PFSK-1 (cell line): ENCODE data around the genes ARMC10, DNAJC2 and RINT1.

GRCh38 chr7:102973099-102973992, 60.5 kb downstream of the LRRC17 start:
- RRBS = 90% methylated on average over 4 of the region's 33 CpGs

DNA sequence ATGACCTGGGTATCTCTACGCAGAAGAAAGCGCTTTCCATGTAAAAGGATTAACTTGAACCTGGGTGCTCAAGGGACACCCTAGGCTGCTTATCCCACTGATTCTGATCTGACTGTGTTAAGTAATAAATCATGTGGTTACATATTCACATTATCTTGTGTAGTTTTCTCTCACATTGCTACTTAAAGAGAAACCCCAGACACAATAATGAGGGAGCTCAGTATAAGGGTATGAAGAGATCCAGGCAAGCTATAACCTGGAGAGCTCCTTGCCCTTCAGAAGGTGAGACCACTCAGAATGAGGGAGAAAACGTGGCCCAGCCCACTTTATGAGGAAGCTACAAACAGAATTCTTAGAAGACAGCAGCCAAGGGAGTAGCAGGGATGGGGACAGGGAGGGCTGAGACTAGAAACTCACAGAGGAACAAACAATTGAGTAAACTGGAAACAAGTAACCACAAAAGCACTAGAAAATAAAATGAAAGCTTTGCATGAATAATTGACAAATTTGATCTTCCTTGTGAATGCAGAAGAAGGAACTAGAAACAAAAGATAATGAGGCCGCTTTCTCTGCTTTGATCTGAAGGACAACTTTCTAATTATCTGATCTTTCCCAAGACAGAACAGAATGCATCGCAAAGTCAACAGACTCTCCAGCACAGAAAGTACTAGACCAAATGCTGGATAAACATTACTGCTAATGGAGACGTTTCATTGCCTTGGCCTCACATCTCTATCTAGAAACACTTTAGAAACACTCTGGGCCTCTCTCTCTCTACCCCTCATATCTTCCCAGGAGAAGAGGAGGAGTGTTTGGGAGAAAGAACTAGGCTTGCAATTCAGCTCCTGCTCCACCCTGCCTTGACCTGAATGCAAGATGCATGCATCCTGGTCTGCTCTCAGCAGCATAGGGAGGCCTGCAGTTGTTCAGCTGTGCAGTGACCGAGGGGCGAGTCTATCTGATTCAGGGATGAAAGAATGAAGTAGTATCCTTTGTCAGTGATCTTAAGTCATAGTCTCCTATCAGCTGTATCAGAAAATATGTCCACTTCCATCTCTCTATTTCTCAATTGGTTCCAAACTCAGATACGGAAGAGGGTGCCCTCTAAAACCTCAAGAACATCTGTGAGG, 76.3 kb downstream of the LRRC17 start:
- RRBS = no CpG with 5 or more reads among the region's 9 CpGs

DNA sequence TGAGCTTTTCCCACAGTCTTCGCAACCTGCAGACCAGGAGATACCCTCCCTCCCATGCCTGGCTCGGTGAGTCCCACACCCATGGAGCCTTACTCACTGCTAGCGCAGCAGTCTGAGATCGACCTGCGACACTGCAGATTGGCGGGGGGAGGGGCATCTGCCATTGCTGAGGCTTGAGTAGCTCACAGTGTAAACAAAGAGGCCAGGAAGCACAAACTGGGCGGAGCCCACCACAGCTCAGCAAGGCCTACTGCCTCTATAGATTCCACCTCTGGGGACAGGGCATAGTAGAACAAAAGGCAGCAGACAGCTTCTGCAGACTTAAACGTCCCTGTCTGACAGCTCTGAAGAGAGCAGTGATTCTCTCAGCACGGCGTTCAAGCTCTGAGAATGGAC, 36.8 kb upstream of the ARMC10 start:
- RRBS = no CpG with 5 or more reads among the region's 10 CpGs

DNA sequence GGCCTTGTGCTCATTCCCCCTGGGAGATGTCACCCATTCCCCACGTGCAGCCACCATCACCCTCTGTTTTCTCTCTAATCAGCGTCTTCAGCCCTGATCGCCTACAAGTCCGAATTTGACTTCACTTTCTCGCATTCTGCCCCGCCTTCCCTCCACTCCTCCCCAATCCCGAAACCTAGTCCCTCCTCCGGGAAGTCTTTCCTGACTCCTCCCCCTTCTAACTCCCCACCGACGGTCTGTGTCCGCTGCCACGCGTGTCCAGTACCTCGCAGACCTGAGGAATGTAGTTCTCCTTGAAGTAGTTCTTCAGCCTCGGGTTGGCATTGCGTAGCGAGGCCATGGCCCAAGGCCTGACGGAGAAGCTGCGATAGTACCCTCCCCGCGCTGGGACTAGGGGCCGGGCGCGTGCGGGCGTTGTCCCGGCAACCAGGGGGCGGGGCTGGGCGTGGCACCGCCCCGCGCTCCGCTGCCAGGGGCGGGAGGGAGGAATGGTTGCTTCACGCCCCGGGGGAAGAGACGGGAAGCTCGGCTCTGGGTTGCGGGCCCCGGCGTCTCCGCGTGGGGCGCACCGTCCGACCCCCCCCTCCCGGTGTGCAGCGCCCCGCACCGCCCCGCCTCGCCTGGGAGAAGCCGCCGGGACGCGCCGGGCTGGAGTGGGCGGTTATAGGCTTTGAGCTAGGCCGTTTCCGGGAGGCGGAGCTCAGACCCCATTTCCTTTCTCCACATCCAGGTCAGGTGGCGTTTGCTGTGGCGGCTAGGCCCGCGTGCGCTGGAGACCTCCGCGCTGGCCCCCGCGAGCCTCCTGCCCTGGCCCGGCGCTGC, at the start of gene ARMC10:
Gene ARMC10, plus strand, starts transcription at position 710 of the 822 bp plus-strand sequence.
- RRBS = under 1% methylated on average over 28 of the region's 72 CpGs

GRCh38 chr7:103152342-103153056, 3.6 kb upstream of the NAPEPLD start:
- RRBS = no CpG with 5 or more reads among the region's 21 CpGs

DNA sequence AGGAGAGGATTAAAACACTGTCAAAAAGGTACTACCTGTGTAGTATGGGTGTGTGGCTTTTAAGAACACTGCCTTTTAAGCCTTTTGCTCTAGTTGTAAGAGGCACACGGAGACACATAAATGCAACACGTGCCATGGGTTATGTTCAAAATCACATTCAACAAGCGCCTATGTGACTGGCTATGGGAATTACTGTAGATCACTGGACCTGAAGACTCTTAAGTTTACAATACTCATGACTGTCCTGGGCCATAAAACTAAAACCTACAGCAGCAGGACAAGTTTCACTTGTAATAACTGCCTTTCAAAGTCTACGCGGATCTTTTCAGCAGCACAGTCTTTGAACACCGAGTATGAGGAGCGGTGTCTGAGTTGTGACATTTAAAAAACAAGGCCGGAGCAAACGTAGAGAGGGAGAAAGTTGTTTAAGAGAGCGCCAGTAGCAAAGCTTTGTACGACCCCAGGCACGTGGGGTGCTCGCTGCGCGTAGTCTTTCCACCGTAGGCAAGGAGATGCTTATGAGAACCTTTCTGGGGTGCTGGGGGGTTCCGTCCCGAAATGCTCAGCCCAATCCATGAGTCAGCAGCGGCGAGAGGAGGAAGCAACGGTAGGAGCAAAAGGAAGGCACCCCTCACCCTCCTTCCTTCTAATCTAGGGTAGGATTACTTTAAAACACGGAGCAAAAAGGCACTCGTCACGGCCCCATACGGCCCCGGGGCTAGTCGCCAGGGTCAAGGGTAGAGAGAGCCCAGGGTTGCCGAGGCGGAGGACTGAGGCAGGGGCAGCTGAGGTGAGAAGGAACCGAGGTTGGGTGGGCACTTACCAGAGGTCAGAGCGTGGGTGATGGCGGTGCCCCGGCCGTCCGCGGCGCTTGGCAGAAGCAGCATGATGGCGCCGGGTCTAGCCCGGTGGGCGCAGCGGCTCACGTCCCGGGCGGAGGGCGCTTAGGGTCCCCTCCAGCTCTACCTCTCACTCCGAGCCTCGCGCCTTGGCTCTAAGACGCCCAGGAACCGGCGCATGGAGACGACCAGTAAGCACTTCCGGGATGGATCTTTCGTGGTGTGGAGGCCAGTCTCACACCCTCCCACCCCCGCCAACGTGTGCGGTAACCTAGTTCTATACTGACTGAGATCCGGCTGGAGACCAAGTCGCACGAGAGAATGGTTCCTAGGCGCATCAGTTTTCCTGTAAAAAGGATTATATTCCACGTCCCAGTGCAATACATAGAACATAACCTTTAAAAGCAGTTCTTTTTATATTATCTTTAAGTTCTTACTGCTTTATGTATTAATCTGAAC, at the start of gene DNAJC2:
Gene DNAJC2, minus strand, starts transcription at position 1,032 of the 1,298 bp plus-strand sequence.
- RRBS = under 1% methylated on average over 18 of the region's 63 CpGs

- RRBS = no CpG with 5 or more reads among the region's 7 CpGs
These were observed 83.8 kb downstream of the RELN start for GRCh38 chr7:103905648-103906132.

DNA sequence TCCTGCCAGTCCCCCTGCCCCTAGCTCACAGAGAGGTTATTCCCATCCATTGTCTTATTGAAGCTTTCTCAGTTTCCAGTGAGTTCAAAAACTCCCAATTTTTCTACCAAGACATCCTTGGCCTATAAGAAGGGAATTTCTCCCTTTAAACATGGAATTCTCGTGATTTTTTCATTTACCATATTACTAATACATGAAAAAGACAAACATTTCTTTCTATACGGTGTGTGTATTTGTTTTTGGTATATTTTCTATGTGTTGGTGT, 142.5 kb downstream of the LHFPL3 start:
- RRBS = no CpG with 5 or more reads among the region's 2 CpGs

- RRBS = no CpG with 5 or more reads among the region's 2 CpGs
These were observed 87.6 kb upstream of the KMT2E start for GRCh38 chr7:104926421-104926834.

GRCh38 chr7:104943265-104944500, 70.3 kb upstream of the KMT2E start:
- RRBS = 22% methylated on average over 3 of the region's 18 CpGs

DNA sequence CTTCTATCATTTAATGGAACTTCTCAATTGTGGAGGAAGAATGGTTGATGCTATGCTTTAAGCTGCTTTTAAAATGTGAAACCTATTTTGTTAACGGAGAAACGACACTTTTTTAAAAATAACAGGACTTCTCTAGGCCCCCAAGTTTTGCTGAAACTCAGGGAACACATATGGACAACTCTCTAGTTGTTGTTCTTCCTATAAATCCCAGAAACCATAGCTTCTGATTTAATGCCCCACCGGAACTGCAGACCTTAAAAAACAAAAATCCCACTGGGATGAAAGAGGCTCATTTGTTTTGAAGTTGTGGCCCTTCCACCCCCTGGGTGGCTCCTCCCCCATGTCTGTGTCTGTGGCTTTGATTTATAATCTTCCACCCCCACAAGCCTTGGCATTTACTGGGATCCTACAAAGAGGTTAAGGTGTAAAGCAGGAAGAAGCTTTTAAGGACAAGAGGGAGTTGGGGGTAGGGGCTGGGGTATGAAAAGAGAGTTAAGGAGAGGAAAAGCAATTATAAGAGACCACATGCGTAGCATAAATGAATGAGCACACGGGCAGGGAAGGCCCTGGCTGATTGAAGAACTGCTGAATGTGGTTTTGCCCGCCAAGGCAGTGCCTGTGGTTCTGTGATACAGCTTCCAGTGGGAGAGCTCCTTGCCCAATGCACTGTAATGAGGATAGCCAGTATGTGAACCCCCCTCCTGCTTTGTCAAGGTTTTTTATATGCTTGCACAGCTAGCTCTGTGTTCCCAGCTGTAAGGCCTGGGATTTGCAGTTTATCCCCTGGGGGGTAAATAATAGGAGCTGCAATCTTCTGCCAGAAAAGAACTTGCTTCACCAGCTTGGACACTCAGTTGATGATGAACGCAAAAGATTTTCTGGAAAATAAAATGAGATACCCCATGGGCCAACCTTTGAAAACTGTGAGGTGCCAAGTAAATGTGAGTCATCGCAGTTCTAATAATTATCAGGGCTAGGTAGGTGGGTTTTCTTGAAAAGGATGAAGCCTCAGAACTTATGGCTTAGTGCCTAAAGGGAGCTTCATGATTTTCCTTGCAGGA, 34.8 kb upstream of the KMT2E start:
- RRBS = no CpG with 5 or more reads among the region's 8 CpGs

DNA sequence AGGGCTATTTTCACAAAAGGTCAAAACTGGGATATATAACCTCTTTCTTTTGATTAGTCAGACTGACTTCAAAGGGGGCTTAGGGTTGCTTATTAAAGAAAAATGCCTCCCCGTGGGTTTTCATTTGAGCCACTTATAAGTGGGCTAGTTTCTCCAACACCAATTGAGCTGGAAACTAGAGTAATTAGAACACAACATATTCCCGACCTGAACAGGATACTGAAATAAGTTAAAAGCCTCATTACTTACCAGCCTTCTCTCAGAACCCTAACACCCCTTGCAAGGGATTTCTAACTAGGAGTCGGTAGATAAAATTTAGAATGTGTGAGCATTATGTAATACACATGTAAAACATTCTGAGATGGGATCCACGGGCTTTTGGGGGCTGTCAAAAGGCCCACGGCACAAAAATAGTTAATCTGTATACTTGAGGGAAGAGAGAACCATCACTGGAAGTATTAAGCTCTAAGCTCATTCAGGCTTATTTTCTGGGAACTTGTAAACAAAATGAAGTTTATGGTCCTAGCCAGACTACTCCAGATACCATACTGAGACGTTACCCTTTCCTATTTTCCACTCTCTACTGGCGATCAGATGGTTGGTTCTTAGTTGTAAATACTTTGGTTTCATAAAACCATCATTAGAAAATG, 29.3 kb upstream of the KMT2E start:
- RRBS = no CpG with 5 or more reads among the region's 7 CpGs

- RRBS = no CpG with 5 or more reads among the region's 21 CpGs
These were observed 2.3 kb upstream of the KMT2E start for GRCh38 chr7:105011537-105012315.

GRCh38 chr7:105012316-105013118, 1.5 kb upstream of the KMT2E start:
- RRBS = no CpG with 5 or more reads among the region's 48 CpGs

GRCh38 chr7:105268178-105268490, 120.6 kb downstream of the SRPK2 start:
- RRBS = no CpG with 5 or more reads among the region's 1 CpG

DNA sequence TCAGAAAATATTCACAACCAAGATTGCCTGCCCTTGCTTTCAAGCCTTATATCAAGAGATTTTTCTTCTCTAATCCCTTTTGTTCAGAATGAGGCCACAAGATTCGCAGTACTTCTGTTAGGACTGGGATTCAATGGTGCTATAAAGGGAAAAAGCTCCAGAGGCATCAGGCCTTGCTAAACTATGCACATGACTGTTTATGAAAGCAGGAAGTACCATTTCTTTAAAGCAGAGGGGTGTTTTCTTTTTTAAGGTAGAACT, 119.9 kb downstream of the SRPK2 start:
- RRBS = no CpG with 5 or more reads among the region's 1 CpG

DNA sequence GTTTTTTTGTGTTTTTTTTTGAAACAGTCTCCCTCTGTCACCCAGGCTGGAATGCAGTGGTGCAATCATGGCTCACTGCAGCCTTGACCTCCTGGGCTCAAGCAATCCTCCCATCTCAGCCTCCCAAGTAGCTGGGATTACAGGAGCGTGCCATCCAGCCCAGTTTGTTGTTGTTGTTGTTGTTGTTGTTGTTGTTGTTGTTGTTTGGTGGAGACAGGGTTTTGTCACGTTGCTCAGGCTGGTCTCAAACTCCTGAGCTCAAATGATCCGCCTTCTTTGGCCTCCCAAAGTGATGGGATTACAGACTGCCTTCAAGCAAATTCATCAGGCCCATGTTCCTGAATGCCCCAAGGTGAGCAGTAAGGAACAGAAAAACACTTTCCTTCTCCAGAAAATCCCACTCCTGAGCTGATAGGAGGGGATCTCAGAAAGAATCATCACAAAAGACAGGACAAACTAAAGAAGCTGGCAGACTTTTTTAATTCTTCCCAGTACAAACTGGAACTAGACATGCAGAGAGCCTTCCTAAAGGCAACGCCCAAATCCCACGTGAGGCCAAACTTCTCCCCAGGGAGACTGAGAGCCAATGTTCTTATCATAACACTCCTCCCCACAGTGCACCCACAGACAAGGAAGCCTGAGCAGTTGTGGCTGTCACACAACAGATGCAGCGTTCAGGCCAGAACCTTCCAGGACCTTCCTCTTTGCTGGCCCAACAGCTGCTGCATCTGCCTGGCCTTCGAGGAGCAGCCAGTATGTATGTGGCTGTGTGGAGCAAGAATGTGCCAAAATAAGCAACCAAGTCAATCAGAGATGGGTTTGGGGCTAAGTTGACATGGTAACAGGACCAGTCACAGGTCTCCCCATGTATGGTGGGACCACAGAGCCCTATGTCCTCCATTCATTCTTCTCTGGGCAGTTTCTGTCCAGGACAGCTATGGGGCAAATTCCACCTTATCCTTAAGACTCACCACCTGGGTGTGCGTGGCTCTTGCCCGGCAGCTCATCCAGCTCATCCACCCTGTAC, 35.1 kb downstream of the SRPK2 start:
- RRBS = no CpG with 5 or more reads among the region's 9 CpGs

DNA sequence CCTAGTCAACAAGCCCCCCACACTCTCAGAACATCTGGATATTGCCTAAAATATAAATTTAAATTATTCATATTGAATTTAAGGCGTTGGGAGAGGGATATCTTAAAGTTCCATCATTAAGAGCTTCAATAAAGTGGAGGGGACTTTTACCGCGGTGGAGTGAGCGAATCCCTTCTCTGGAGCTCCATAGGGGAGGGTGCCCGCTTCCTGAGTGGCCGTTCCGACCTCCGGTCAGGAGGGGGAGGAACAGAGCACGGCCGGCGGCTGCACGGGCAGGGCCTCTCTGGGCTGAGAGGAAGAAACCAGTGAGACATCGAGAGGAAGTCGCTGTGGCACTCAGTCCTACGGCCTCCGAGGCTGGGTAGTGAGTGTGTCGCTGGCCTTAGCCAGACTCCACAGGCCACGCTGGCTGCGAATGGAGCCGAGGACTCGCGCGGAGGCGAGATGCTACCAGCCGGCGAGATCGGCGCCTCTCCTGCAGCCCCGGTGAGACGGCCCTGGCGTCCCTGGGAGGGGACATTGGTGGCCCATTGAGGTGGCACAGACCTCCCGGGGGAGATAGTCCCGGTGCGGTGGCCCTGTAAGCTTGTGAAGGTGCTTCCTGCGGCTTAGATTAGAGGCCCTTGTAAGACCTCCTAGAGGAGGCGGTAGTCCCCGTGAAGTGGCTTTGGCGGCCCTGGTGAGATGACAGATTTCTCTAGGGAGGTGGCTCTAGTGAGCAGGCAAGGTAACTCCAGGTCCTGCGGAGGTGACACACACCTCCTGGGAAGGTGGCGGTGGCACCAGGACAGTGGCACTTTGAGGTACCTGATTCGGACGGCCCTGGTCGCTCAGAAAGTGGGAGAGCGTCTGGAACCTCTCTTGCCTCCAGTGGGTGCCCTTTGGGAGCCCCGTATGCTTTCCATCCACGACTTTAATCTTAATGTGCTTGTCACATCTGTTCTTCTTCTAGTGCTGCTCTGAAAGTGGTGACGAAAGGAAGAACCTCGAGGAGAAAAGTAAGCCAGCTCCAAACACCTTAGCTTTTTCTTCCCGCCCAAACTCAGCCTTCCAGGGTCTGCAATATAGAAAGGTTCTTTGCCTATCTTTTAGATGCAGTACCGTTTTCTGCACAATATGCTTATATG, at the start of gene RINT1:
Gene RINT1, plus strand, starts transcription at position 330 of the 1,127 bp plus-strand sequence.
- RRBS = 4% methylated on average over 4 of the region's 50 CpGs

DNA sequence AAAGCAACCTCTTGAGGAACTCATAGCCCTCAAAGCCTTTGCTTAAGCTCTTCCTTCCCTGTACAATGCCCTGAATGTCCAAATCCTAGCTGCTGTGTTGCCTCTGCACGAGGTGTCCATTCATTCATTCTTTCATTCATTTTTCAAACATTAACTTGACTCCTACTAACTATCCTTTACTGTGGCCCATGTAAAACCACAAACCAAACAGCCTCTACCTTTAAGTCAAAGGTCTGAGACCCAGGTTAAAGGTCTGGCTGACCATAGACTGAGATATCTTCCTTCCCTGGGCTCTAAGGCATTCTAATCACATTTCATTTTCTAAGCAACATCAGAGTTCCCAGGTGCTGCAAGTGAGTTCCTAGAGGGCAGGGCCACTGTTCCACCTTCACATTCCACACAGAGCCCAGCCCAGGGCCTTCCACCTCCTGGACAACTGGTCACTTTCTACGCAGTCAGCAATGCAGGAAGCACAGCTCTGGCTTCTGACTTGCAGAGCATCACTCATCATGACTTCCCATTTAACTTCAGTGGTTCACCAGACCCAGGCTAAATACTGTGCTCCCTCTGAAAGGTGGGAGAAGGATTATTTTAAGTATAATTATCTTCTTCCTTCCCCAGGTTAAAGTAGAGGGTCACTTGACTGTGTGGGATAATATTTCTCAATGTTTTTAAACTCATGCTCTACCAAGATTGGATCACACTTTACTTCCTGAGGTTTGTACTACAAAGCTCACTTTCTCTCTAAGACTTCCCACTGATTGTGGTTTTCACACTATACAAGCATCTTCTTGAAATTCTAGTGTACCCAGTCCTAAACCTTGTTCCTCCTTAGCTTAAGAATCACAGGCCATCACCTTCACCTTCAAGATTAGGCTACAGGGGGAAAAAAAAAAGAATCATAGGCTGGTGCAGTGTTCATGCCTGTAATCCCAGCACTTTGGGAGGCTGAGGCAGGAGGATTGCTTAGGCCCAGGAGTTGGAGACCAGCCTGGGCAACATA, 19.1 kb downstream of the ATXN7L1 start:
- RRBS = no CpG with 5 or more reads among the region's 2 CpGs

DNA sequence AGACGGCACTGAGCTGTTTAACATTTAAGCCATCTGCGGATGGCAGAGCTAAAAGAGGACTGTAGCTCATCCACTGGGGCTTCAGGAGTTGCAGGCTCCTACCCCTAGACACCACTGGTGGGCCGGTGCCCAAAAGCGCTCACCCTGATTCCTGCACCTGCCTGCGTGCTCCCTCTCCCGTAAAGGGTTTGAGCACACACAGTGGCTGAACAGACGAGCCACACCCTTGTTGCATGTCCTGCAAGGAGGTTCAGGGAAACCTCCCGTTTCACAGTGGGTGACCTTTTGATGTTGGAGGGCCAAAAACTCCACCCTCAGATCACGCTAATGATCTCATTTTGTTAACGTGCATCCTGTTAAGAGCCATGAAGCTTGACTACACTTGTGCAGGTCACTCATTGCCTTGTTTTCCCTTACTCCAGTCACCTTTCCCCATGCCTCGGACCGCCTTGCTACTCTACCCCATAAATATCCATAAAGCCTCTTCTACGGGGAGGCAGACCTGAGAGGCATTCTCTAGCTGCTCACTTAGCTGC, 37.8 kb downstream of the SYPL1 start:
- RRBS = no CpG with 5 or more reads among the region's 13 CpGs